AG04450 (cell line): ENCODE measurements around a stretch of chr16.

GRCh38 chr16:15879249-15880099 lies 8.9 kb downstream of the CEP20 start:
- CAGE, long polyA plus RNA: no peak
- RRBS: no CpG with 5 or more reads among the region's 3 CpGs

- CAGE, long polyA plus RNA: no peak
- RRBS: no CpG with 5 or more reads among the region's 14 CpGs
These were observed 953 bp downstream of the ABCC1 start for GRCh38 chr16:15950292-15950845.

DNA sequence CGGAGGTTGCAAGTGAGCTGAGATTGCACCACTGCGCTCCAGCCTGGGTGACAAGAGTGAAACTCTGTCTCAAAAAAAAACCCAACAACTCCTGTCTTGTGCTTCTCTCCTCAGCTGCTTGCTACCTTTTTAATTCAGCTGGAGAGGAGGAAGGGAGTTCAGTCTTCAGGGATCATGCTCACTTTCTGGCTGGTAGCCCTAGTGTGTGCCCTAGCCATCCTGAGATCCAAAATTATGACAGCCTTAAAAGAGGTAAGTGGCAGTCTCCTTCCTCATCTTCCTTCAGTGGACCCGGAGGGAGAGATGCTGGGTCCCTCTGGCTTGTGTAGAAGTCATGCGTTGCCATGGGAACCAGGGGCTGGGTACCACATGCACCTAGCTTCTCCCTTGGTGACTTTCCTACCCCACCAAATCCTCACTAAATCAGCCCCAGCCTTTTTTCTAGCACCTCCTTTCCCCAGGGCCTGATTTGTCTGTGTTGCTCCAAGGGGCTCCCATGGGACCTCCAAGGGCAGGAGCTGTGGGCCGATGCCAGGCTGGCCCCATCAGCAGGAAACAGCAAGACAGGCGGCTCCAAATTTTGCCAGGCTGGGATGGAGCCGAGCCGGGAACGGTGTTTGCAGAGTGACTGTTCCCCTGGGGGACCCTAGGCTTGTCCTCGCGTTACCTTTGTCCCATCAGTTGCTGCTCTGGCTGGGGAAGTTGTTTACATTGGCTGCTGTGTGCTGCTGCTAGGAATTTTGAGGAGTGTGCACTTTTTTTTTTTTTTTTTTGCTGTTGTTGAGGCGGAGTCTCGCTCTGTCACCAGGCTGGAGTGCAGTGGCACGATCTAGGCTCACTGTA lies 65.2 kb downstream of the ABCC1 start:
- CAGE, long polyA plus RNA: no peak
- RRBS: no CpG with 5 or more reads among the region's 14 CpGs

DNA sequence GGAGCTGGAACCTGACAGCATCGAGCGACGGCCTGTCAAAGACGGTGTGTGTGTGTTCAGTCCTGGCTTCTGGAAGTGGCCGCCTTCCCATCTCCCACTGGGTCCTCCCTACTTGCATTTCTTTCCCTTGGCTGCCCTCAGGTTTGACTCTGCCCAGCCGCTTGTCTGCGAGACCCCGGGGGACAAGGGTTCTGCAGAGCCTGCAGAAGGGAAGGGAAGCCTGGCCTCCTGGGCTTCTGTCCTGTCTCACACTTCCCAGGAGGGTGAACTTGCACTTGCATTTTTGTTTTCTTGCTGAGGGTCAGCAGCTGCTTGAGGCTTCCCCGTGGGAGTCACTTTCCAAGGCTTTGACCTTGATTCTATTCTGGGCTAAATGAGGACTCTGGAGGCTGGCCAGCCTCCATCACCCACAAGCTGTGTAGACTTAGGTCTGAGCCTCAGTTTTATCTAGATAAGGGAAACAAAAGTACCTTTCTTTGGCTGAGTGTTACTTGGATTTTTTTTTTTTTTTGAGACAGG lies 122.3 kb downstream of the ABCC1 start:
- CAGE, long polyA plus RNA: no peak
- RRBS: no CpG with 5 or more reads among the region's 9 CpGs

GRCh38 chr16:16136309-16136821 lies 86.9 kb downstream of the ABCC6 start:
- CAGE, long polyA plus RNA: no peak
- RRBS: no CpG with 5 or more reads among the region's 15 CpGs

DNA sequence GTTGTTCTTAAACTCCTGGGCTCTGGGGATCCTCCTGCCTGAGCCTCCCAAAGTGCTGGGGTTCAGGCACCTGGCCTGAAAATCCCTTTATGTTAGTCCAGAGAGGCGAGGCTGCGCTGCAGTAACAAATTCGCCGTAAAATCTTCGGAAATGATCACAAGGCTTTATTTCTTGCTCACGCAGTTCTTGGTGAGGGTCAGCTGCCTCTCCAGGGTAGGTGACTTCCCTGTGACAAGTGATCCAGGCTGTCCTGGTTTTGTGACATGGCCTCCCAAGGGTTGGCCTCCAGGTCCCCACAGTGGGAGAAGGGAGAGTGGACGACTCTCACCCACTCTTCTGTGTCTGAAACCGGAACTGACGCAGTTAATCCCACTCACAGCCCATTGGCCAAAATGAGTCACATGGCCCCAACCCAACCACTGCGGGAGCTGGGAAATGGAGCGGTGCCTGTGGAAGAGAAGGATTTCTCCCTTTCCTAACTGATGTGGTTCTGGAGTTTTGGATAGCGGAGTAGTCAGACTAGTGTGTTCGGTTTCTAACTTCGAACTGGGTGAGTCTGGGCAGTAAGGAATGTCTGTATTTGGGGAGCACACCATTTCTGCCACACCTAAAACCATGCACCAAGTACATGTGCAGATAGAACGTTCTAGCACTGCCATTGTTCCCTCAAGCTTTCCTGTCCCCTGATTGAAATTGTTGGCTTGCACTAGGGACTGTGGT lies 79.4 kb downstream of the ABCC6 start:
- CAGE, long polyA plus RNA: no peak
- RRBS: no CpG with 5 or more reads among the region's 15 CpGs

- CAGE, long polyA plus RNA: no peak
- RRBS: no CpG with 5 or more reads among the region's 11 CpGs
These were observed 40.8 kb downstream of the ABCC6 start for GRCh38 chr16:16182373-16183054.

DNA sequence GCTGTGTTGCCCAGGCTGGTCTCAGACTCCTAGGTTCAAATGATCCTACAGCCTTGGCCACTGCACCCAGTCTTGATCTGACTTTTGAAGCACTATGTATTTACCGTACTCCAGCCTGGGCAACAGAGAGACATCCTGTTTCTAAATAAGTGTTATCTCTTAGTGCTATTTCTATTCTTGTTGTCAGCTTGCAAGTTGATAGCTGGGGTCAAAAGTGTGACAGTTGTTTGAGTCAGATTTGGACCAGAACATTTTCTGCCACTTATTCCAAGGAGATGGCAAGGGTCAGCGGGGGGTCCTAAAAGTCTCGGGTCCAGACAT lies 486.5 kb downstream of the NPIPA7 start:
- CAGE, long polyA plus RNA: no peak
- RRBS: no CpG with 5 or more reads among the region's 3 CpGs

DNA sequence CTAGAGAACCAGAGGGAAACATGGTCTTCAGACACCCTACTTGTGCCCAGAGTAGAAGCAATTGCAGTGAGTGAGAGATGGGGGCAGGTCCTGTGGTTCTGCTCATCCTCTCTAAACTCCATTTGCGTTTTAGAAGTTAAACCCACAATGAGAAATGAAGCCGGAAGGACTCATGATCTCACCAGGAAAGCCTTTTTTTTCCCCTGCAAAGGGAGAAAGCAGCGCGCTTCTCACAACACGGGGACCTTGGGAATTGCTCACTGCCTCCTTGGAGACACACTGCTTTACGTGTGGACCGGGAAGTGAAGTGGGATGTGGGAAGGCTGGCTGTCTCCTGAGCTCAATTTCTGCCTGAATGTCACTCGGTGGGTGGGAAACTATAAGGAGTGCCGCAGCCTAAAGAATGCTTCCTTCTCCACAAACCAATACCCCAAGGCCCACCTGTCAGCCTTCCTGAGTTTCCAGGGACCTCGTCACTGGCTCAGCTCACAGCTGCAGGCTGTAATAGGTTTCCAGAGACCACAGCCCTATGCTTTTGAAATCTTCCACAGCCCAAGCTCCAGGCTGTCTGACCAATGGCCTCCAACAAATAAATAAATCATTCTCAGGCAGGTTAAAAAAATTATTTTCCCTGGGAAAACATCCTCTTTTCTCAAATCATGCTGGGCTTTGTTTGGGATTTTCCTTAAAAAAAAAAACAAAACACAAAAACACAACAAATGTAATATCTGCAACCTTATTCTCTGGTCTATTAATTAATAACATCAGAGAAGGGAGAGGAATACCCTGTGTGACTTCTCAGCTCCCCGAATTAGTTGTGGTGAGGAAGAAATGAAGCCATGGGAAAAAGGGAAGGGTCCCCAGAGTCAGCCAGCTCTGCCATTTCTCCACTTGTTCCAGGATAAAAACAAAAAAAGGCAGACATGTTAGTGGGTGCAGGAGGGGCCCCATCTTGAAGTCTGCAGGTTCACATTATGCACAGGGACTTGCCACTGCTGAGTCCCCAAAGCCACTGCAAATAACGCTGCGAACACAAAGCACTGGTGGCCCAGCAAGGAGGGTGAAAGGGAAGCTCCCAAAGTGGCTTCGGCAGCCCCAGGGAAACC lies 365.2 kb downstream of the XYLT1 start:
- CAGE, long polyA plus RNA: no peak
- RRBS: no CpG with 5 or more reads among the region's 14 CpGs

DNA sequence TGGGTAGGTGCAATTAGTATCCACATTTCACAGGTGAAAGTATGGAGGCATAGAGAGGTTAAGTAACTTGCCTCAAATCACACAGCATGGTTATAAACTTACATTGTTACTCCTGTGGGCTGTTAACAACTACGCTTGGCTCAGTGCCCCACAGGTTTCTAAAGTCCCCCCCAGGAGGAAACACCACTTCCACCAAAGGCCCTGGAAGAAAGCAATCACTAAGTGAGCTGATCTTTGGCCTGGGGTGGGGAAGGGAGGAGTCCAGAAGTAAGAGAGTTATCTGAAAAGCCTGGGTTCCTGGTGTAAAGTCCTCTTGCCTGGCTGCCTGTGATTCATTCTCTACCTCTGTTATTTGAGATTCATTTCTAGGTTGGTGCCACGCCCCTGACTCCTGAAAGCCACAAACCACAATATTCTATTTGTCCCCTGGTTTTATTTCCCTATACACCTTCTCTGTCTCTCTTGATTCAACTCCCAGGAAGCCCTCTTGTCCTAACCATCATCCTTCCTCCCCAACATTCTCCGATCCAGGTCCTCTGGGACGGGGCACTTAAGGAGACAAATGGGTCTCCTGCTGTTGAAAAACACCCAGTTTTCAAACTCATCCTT lies 195.4 kb downstream of the XYLT1 start:
- CAGE, long polyA plus RNA: no peak
- RRBS: no CpG with 5 or more reads among the region's 4 CpGs

DNA sequence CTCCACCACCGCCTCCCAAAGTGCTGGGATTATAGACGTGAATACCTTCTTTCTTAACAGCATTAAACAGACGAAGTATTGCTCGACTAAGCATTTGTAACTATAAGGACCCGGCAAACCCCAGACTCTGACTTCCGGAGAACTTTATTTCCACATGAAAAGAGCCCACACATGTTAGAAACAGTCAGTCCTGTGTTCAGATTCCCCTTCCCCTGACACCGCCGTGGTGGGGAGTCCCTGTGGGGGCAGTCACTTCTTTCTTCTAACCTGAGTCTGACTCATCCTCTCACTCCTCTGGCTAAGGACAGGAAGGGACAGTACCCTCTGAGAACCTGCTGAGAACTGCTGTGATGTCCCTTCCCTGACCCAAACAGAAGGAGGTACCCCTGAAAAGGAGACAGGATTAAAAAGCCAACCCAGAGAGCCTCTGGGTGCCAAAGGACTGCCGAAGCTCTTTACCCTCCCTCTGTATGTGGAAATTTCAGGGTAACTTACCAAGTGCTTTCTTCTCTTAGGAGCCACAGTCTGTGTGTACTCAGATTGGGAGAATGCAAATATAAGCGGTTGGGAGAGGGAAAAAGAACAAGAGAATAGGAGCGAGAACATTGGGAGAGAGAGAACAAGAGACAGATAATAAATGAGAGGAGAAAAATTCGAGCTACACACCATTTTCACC lies 165.0 kb downstream of the XYLT1 start:
- CAGE, long polyA plus RNA: no peak
- RRBS: no CpG with 5 or more reads among the region's 12 CpGs

GRCh38 chr16:17483209-17483950 lies 12.6 kb upstream of the XYLT1 start:
- CAGE, long polyA plus RNA: no peak
- RRBS: no CpG with 5 or more reads among the region's 11 CpGs

DNA sequence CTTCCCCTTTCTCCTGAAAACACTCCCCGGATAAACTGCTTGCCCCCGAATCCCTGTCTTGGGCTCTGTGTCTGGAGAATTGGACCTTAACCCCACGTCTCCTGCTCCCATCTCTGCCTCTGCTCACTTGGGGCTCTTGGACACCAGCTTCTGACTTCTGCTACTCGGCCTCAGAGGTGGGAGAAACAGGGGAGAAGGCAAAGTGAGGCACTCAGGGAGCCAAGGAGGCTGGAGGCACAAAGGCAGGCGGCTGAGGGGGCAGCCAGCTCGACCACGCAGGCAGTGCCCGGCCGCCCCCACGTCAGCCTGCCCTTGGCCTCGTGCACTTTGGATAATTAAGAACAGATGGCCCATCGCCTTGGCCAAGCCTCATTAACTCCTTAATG lies 364.3 kb downstream of the NPIPA8 start:
- CAGE, long polyA plus RNA: no peak
- RRBS: no CpG with 5 or more reads among the region's 12 CpGs

DNA sequence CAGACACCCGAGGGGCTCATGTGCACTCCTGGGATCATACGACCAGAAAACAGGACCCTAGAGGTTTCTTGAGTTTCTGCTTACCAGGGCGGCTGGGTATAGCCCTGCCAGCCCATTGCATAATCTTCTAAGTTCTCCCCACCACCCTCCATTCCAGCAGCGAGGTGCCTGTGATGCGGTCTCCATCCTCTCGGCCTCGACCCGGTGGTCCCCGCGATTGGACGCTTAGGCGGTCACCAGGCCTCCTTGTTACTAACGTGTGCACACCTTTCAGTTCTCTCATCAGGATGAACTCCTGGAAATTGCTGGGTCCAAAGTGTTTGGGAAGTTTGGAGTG lies 8.7 kb upstream of the NOMO2 start:
- CAGE, long polyA plus RNA: no peak
- RRBS: no CpG with 5 or more reads among the region's 13 CpGs

- CAGE, long polyA plus RNA: no peak
- RRBS: no CpG with 5 or more reads among the region's 5 CpGs
These were observed 1.1 kb upstream of the RPS15A start for GRCh38 chr16:18791243-18791595.

DNA sequence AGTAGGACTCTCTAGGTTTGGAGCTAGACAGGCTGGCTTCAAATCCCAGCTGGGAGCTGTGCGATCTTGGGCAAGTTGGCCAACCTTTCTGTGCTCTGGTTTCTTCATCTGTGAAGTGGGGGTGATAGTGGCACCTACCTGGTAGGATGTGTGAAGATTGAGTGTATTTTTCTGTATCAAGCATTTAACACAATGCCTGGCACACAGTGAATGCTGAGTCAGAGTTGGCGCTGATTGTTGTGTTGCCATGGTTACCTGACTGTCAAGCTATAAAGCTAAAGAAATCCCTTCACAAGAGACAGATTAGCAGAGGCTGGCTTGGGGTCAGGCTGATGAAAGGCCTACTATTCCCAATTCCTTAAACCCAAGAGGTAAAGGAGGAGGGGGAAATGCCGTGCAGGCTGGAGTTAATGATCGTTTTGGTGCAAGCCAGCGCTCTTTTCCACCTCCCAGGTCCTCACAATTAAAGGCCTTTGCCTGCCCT lies 5.9 kb downstream of the CLEC19A start:
- CAGE, long polyA plus RNA: no peak
- RRBS: no CpG with 5 or more reads among the region's 5 CpGs

GRCh38 chr16:19439638-19440493 lies 22.2 kb downstream of the TMC5 start:
- CAGE, long polyA plus RNA: no peak
- RRBS: no CpG with 5 or more reads among the region's 10 CpGs

- CAGE, long polyA plus RNA: no peak
- RRBS: no CpG with 5 or more reads among the region's 6 CpGs
These were observed 1.1 kb downstream of the GDE1 start for GRCh38 chr16:19520768-19521300.

DNA sequence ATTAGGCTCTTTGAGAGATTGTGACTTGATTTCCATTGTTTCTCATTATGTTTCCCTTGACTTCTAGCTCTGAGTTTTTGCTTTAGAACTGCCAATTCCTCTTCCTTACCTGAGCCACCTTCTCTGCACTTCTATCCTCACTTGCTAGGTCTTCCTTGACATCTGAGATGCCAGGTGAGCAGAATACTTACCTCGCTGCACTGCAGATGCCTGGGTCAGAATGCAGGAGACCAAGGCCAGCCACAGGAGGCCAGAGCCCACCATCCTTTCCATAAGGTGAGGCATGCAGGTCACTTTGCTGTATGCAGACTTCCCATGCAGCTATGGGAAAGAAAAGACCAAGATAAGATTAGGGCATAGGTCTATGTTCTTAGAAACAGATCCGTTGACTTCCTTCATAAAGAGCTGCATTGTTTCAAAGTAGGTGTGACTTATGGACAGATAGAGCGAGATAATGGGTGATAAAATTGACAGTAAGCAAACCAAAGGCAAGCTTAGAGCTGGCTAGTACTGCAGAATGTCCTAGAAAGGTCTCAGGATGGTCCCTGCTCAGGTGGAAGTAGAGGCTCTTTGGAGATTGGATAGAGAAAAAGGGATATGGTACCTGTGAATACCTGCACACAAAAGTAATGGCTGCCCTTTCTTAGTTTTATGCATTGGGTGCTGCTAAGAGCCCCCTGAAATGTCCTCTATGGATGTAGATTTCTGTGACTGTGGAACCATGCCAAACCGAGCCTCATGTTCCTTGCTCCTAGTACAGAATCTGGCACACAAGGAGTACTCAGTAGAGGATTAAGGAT lies 966 bp downstream of the GP2 start:
- CAGE, long polyA plus RNA: no peak
- RRBS: no CpG with 5 or more reads among the region's 4 CpGs

- CAGE, long polyA plus RNA: no peak
- RRBS: no CpG with 5 or more reads among the region's 6 CpGs
These were observed 9.9 kb upstream of the ACSM2B start for GRCh38 chr16:20586032-20586525.